Foreskin keratinocyte (primary cell): ENCODE measurements around the gene FBXW11.

DNA sequence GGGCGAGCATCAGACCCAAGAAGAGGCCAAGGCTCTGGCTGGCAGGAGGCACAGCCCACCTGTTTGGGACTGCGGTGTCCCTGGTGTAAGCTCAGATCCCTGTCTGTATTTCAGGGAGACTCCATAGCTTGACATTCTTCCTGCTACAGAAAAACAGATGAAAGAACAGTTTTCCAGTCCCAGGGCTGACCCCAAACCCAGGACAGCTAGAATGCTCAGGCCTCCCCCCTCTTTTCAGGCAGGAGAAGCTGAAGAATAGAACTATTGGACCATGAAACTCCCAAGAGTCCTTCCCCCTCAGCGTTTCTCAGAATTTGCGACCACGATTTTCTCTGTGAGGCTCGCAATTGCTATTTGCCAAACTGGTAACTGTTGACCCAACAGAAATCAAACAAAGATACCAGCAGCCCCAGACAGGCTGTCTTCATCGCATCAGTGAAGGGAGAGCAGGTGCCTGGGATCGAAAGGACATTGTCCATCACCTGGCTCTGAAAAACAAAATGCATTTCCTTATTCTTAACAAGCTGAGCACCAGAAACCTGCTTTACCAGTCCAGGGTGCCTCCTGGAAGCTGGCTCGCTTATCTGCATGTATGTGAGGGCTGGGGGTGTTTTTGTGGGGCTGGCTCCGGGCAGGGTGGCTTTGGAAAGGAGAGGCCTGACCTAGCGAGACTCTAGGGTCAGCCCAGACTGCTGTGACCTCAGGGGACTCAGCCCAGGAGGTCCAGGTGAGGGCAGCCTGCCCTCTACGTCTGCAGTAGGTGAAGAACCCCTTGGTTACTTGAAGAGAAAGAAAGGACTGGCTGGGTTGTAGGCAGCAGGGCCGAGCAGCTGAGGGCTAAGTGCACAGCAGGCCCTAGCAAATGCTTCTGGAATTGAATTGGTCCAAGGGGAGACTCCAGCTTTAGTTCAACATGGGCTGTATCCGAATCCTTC, 24.7 kb downstream of the WWC1 start:
- RAMPAGE, total RNA = no peak

GRCh38 chr5:168330313-168331002, 39.0 kb downstream of the WWC1 start:
- RAMPAGE, total RNA = no peak

- RAMPAGE, total RNA = no peak
These were observed 42.0 kb upstream of the RARS1 start for GRCh38 chr5:168444255-168444678.

DNA sequence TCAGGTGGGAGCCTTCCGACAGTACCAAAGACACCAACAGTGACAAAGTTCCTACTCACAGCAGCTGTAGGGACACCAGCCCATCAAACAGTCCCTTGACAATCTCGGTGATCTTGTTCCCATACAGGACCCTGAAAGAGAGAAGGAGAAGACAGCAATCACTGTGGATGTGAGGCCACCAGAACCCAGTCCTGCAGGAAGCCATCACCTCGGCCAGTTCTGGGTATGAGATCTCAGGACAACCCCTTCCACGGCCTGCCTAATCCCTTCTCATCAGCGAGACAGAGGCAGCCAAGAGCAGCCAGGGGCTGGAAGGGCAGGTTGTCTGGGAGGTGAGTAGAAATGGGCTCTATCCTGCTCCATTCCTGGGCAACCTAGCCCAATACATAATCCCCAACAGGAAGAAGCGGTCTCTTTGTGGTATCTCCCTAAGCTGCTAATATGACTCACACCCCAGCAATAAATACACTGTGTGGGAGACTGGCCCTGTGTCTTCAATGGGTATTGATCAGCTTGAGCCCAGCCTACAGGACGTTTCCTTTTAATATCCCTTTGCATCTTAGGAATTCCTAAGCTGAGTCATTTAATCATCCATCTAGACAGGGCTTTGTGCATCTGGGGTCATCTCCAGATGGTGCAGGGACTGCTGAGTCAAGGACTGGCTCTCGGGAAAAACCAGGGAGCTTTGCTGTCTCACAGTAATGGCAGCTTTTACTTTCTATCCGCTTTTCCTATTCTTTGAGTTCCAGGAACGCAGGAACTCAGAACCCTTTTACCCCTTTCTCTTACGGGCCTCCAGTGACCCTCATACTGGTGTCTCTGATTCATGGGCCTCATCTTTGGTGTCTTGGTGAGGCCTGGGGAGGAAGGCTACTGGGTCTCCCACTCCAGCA, 206.9 kb upstream of the PANK3 start:
- RAMPAGE, total RNA = no peak

DNA sequence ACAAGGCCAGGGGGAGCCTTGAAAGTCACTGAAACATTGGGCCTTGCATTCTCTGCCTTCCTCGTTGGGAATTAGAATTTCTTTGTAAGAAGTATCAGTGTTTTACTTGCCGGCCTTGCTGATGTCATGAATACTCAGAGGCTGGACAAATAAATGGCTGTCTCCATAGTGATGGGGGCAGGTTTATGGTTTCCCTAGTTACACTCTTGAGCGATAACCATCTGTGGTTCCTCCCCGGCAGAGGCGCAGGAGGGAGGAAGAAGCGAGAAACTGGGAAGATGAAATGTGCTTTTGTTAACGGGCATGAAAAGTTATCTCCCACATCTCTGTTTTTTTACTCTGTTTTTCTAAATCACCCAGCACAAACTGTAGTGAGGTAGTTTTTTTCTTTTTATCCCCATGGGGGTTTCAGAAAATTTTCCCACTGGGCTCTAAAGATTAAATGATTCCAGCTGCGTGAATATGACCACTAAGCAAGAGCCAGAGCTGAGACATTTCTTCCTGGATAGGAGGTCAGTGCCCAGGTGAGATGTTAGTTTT, 272.9 kb upstream of the PANK3 start:
- RAMPAGE, total RNA = no peak

GRCh38 chr5:169637595-169638275, 660 bp downstream of the DOCK2 start:
- RAMPAGE, total RNA = no peak

- RAMPAGE, total RNA = no peak
These were observed 30.4 kb downstream of the LCP2 start for GRCh38 chr5:170266758-170267935.

GRCh38 chr5:170273565-170274335, 23.8 kb downstream of the LCP2 start:
- RAMPAGE, total RNA = no peak

GRCh38 chr5:170296485-170297678, 695 bp downstream of the LCP2 start:
- RAMPAGE, total RNA = no peak

GRCh38 chr5:170310282-170310748, 12.7 kb upstream of the LCP2 start:
- RAMPAGE, total RNA = no peak

DNA sequence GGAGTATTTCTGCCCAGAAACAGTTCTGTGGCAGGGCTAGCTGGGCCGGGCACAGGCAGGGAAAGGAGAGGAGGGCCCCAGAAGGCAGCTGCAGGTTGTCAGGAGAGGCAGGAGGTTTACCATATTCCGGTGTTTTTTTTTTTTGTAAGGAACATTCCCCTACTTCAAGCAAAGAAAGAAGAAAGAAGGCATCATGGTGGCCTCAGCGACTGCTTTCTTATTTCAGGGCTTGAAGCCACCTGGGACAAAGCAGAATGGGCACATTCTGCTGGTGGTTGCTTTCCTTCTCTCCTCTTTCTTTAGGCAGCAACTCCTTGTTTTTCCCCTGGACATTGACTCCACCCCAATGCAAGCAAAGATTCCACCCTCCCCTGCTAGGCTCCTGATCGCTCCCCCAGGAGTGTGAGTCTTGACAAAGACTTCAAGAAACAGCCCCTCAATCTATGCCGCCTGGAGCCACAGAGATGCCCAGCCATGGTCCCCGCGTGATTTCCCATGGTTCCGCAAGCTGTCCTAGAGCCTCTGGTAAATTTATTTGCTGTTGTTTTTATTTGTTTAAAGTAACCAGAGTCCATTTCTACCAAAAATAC, 2.5 kb downstream of the KCNMB1 start:
- RAMPAGE, total RNA = no peak

DNA sequence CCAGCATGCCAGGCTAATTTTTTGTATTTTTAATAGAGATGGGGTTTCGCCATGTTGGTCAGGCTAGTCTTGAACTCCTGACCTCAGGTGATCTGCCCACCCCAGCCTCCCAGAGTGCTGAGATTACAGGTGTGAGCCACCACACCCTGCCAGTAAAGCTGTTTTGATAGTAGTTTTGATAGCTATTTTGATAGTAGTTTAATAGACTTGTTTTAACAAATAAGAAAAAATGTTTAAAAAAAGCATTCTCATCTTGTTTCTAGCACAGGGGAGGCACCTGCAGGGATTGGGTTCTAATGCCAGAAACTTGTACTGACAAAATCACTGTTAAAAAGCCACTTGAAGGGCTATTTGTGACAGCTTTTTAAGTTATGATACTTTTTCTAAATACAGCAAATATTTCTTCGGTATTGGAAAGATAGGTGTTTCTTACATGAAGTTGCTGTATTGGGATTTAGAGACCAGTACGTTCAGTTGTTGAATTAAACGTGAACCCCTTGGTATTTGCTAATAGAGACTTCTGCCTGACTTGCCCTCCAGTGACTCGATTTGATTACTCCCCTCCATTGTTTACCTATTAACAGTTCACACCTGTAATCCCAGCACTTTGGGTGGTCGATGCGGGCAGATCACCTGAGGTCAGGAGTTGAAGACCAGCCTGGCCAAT, 8.6 kb downstream of the NPM1 start:
- RAMPAGE, total RNA = no peak

GRCh38 chr5:171931784-171932587, 74.5 kb downstream of the FBXW11 start:
- RAMPAGE, total RNA = no peak

DNA sequence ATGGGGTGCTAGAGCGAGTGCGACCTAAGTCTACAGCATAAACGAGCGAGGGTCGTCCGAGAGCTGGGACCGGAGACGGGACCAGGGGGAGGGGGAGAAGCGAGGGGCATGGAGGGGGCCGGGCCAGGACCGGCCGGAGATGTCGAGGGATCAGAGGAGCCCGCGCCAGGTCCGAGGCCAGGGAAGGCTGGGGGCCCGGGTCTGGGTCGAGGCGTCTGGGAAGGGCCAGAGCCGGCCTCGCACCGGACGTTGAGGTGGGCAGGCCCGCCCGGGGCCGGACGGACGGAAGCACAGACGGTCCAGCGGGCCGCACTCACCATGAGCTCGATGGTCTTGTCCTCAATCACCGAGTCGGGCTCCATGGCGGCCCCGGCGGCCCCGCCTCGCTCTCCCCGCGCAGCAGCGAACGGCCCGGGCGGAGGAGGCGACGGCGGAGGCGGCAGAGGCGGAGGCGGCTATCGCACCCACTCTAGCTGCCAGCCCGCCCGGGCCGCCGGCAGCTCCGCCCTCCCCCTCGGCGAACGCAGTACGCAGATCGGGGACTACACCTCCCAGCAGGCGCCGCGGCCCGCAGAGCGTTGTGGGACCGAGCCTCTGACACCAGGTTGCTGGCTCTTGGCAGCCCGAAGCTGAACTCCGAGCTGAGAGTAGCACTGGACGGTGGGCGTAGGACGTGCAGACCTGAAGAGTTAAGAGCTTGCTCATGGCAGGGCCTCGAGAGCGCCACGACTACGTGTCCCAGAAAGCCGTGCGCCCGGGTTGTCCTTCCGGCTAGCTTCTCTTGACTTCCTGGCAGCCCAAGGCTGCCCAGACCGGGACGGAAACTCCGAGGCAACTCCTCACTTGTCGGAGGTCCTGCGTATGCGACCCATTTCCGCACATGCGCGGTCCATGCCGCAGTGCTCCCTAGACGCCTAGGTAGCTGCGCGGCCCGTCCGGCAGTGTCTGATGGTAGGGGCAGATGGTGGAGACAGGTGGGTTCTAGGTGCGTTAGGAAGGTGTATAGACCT, at the start of gene FBXW11:
FBXW11 (minus strand) TSS at position 498 of the 1,010 bp plus-strand sequence.
- RAMPAGE, total RNA = no peak

DNA sequence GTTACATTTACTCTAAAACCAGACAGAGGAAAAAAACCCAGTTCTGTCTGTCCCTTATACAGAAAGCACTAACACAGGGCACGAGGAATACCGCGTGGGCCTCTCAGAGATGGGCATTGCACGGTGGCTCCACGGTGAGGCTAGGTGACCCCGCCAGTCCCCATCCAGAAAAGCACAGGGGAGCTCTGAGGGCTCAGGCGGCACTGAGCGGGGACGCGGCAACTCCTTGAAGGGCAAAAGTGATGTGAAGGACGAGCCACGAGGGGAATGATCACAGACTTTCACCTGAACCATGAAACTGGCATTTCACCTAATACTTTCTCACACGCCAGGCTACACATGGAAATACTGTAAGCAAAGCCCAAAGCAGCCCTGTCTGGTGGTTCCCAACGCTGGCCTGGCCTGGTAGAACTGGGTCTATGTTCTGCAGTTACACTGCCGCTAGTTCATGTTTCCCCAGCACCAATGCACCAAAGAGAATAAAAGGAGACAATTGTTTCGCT, 35.8 kb upstream of the FBXW11 start:
- RAMPAGE, total RNA = no peak

DNA sequence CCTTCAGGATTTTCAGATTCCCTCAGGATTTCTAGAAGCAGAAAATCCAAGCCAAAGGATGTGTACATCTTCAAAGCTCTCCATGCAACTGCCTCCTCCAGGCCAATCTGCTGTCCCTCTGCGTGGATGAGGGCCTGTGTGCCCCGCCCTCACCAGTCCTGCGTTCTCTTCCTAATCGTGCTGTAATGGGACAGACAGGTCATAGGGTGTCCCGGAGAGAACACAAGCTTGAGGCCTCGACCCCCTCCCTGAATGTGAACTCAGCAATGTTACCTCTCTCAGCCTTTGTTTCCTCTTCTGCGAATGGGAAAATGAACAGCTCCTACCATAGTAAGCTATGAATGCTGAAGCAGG, 57.0 kb upstream of the FBXW11 start:
- RAMPAGE, total RNA = no peak

DNA sequence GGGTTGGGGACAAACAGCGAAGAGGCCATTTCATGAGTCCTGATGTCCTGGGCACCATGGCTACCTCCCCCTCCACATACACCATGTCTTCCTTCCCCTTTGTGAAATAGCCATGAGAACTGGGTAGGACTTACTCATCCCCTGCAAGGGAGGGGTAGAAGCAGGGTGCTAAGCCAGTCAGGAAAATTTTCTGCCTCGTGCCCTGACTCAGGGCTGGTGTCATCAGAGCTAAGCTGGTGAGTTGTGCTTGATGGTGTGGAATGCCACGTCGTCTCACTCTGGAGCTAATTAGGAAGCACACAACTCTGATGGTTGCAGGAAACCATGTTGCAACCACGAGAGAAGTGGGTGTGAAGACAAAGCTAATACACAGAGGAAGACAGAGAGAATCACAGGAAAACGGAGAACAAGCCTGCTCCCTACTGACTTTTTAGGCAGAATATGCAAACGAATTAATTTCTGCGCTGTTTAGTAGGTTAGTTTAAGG, 54.7 kb downstream of the STK10 start:
- RAMPAGE, total RNA = no peak

- RAMPAGE, total RNA = no peak
These were observed 11.7 kb downstream of the STK10 start for GRCh38 chr5:172176128-172176997.

- RAMPAGE, total RNA = no peak
These were observed 7.1 kb downstream of the STK10 start for GRCh38 chr5:172180845-172181408.

DNA sequence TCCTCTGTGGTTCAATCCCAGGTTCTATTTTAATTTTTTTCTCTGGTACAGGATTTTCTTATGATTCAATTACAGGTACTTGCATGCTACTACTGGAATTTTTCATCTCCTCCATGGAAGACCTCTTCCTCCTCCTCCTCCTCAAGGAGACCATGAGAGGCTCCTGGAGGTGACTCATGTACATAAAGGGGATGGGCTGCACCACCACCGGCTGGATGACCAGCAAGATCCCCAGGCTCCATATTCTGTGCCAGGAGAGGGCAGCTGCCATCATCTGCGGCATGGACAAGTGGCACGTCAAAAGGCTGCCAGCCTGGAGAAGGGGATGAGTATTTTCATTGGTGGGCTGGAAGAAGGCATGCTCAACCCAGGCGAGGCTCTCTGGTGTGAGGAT, 28.8 kb downstream of the UBTD2 start:
- RAMPAGE, total RNA = no peak